NALM6 (cell line): ENCODE measurements around the genes ANXA10 and DDX60.

GRCh38 chr4:163114261-163114593 lies 52.5 kb downstream of the NAF1 start:
- PRO-cap, result no peak

- PRO-cap, result unidirectional peak, plus-strand start at chr4:163494254
These were observed 536 bp upstream of the TMA16 start for GRCh38 chr4:163493966-163494342.

- PRO-cap, result no peak
These were observed 116.6 kb downstream of the TMA16 start for GRCh38 chr4:163611121-163611530.

- PRO-cap, result no peak
These were observed 25.7 kb downstream of the TRIM75 start for GRCh38 chr4:165079336-165079787.

DNA sequence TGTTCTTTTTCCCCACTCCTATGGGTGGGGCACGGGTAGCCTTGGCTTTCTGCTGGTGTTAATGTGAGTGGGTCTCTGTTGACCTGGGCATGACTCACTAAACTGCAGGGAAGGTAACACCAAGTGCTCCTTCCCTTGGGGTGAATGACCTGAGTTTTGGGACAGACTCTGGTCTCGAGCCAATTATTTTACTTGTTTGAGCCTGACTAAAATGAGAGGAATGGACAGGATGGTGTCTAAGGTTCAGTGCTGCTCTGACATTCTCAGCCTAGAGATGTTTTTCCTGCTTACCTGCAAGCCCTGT lies 14.6 kb downstream of the KLHL2 start:
- PRO-cap, result no peak

GRCh38 chr4:165222325-165223501 lies 15.4 kb downstream of the KLHL2 start:
- PRO-cap, result no peak

DNA sequence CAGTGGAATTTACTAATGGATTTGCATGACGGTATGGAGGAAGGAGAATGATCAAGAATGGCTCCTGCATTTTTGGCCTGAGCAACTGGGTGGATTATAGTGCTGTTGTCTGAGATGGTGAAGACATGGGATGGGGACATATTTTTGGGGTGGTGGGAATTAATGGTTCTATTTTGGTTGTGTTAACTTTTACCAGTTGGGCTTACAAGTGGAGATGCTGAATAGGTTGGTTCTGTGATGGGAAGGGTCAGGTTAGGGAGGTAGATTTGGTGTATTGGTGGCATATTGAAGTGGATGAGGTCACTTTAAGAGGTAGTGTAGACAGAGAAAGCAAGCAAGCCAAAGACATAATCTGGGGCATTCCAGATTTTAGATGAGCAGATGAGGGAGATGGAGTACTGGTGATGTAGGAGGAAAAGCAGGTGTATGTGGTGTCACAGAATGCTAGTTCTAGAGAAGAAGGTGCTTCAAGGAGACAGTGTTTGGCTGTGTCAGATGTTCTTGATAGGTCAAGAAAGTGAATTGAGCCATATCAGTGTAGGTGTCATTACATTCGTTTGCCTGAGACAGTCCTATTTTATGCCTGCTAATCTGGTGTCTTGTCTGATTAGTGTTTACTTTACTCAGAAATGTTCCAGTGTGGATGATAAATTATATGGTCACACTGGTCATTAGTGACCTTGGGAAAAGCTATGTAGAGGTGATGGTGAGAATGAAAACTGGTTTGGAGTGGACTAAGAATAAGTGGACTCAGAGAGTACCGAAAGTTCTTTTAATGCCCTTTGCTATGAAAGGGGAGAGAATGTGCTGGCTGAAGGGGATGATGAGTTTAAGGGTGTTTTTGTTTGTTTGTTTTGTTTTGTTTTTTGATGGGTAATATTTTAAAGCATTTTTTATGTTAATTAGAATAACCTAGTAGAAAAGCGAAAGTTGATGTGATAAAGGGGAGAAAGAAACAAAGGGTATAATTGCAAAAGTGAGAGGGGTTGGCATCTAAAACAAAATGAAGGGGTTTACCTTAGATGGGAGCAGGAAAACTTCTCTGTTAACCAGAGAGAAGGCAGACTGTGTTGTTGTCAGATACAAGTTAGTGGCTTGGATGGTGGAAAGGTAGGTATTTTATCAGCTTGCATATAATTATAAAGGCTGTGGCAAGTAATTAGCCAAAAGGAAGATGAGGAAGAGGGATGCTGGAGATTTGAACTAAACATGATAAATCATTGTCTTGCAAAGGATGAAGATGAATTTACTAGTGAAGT lies 32.5 kb downstream of the GK3 start:
- PRO-cap, result no peak

- PRO-cap, result unidirectional peak, plus-strand start at chr4:165326947
These were observed 896 bp upstream of the MSMO1 start for GRCh38 chr4:165326462-165327084.

DNA sequence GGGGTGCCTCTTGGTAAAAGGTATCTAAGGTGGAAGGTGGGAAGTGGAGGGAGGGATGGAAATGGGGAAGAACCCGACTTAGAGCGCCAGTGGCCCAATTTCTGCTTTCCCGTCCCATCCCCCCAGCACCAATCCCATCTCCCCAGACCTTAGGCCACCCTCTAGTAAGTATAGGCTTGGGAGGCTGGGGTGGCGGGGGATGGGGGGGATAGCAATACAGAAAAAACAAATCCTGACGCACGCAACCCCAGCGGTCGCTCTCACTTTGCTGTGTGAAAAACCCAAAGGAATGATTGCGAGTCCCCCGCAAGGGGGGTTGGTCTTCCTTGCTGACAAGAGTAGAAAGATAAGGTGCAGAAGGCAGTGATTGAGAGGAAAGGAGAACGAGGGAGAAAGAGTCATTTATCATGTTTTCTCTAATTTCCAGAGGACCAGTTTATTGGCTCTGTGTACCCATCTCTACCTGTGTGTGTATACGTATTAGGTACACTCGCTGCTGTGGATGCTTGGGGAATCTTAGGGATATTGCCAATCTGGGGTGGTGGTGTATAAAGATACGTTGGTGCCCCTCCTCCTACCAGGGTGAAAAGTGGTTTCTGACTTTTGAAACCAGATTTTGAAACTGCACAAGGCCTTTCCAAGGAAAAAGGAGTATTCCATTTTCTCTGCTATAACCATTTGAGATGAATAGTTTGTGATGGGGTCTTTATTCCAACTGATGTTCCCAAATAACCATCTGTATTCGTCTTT lies 995 bp downstream of the CPE start:
- PRO-cap, result no peak

DNA sequence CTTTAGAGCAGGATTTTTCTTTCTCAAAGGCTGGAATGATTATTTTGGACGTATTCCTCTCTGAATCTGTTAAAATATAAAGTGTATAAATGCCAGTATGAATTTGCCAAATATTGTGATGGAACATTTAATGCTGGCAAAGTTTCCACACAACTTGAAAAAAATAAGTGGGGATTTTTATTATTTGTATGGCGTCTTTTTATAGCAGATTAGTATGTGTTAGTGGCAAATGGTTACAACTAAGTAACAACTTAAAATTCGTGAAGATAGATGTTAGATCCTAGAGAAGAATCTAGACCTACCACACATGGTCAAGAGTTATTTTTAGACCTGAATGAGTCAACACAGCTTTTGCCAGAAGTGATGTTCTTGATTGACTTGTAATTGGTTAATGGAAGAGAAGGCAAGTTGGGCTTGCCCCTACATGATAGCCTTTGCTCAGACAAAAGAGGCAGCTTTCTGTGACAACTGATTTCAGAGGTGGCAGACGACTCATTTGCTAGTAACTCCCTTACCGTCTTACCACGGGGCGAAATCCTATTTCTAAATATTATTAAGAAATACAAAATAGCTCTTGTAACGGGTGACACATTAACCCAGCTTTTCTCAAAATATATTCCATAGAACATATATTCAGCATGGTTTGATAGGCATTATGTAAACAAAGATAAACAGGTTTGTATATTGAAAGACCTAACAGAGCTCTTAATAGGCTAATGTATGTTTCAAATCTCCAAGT lies 4.9 kb downstream of the CPE start:
- PRO-cap, result no peak

DNA sequence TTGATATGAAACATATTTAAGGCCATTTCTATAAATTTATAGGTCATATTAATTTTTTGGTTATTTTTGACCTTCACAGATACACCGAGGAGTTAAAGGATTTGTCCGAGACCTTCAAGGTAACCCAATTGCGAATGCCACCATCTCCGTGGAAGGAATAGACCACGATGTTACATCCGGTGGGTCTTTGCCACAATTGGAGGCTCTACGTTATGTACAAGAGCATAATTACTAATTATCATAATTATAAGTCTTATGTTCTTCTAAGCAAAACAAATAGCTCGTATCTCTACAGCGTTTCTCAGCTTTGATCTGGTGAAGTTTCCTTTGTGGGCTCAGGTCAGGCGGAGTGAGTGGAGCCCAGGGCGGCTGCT lies 114.3 kb downstream of the CPE start:
- PRO-cap, result no peak

DNA sequence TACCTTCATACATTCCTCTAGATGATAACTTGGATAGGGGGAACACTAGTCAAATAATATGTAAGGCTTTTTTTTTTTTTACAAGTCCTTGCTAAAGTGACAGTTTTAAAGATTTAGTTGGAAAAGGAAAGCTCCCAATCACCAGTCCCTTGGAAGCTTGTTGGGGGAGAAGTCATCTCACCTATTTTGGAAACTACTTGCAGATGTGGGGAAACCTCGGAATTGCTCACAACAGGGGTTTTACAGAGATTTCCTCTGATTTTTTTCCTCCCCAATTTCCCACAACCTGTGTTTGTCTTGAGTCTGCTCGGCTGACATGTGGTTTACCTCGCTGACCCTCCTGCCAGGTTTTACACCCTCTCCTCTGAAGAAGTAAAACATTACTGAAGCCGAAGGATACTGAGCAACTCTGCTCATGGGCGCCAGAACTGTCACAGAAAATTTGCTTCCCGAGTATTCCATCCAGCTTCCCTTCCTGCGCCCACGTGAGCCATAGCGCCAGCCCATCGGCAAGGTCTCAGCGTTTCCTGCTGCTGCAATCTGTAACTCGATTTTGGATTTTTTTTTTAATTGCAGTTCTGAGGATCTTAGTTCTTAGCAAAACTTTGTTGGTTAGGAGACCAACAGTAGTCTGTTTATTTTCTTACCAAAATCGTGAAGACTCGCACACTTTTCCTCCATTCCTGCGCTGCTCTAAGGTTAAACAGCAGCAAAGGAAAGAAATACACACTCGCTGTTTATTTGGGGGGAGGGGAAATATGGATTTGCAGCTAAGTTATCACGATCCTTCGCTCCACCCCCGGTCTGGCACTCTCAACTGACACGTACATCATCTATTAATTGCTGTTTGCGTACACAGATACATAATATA lies 661 bp upstream of the TLL1 start:
- PRO-cap, result no peak

DNA sequence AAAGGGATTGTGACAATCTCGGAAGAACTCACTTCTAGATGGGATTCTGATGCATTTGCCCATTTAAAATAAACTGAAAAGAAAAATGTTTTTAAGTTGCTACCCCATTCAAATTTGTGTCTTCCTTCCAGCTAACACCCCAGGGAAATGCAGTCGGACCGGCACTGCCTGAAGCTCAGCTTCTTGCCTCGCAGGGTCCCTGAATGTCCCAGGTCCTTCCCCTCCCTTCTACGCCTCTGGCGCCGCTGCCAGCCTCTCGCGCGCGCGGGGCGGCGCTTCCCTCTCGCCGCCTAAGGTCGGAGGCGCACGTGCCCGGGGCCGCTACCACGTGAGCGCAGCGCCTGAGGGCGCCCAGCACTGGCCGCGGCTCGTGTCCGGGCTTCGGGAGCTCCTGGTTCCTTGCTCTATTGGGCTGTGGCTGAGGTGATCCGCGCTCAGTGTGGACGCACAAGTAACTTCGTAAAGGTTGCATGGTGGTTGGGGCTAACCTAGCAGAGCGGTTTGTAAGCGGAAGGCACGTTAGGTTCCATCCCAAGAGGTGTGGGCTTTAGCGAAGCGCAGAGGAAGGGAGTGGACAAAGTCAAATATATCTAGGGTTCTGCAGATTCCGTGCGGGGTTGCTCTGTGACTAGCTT lies 1.7 kb downstream of the TLL1 start:
- PRO-cap, result no peak

DNA sequence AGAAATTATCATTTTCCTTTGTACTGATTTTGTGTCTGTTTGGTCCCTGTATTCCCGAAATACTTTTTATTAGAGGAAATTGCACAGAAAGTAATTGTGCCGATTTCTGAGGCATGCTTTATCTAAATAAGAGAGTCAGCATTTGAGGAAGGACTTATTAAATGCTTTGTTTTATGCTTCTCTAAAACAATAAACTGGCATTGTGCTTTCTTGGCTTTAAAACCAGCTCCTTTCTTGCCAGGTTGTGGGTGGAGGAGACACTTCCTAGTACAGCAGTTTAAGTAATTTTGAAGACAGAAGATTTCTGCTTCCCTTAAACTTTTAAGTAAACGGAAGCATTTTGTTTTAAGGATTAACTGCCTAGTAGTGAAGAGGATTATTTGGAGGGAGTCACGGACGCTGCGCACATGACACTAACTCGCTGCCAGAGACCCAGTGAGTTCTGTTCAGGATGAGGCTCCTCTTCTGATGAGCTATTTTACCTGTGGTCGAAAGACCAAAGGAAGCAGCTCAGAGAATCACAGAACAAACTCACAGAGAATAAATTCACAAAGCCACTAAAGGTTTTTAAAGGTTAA lies 169.5 kb downstream of the TLL1 start:
- PRO-cap, result no peak

GRCh38 chr4:166045346-166045660 lies 172.3 kb downstream of the TLL1 start:
- PRO-cap, result no peak

DNA sequence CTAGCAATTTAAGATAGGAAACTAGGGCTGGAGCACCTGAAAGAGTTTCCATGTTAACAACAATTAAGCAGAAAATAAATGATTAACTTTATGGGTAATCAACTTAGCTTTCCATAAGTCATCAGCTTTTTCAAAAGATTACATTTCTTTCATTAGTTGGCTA lies 211 bp upstream of the ANXA10 start:
- PRO-cap, result no peak

DNA sequence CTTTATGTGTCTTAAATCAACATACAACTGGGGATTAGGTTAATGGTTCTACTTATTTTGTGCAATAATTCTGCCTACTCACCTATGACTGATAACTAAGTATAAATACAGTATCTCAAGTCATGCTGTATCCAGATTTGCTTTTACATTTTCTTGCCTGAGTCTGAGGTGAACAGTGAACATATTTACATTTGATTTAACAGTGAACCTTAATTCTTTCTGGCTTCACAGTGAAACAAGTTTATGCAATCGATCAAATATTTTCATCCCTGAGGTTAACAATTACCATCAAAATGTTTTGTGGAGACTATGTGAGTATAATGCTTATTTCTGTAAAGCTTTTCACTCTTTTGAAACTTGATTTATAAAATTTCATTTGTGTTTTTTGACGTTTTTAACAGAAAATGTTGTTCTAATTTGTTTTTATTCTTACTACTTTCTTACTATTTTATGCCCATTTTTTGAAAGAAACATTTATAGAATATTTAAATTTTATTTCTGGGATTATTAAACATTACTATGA lies at the start of gene ANXA10:
Gene ANXA10 (plus strand): TSS at position 130 of the 523 bp plus-strand sequence.
- PRO-cap, result no peak

DNA sequence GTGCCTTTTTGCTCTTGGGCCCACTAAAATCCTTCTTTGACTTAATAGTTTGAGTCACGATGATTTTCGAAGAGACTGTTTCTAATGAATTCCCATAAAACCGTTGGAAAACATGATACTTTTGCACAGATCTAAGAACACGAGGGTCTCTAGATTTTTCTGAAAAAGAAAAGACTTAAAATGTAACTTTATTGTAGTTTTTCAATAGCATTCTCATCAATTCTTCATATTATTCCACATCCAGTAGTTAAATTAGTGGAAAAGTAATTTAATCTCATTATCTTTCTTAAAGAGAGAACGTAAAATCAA lies 35.1 kb downstream of the DDX60 start:
- PRO-cap, result no peak

- PRO-cap, result bidirectional peak, plus-strand start at chr4:168318438, minus-strand start at chr4:168318356; bidirectional peak, plus-strand start at chr4:168318901, minus-strand start at chr4:168318781
These were observed at the start of gene DDX60 for GRCh38 chr4:168317759-168319127. DDX60 (minus strand) TSS chr4:168318752.

DNA sequence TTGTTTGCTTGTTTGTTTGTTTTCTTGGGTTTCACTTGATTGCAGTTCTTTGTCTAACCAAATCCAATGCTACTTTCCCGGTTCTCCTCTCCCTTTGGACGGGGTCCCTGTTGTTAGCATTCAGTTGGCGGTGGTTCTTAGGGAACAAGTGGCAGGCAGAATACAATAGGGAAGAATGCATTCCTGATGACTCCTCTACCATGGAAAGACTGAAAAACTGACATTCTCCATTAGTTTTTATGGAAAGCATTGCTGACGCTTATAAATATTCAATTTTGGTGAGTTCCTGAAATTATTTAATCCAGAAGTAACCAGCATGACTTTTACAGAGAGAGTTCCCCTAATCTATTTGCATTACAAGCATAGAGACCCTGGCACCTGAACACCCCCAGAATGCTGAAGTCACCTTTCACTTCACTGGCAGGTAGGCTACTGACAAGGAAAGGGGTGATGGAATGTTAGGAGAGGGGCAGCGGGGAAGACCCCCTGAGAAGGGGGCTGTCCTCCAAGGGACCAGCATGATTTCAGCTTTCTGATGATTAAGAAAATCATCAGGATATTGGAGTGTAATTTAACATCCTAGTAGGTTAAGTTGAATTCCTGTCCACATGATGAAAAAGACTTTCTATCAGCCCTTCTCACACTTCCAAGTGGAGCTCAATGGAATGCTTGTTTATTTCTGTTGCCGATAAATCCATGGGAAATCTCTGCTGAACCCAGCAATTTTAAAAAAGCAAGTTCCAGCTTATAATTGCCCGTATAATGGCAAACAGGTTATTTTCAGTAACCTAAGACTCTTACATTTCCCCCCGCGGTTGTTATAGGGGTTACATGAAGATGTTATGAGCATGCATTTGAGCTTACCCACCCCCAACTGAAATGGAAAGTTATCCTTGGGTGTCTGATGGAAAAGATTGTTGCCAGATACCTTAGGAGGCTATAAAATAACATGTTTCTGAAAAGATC lies 135.9 kb downstream of the PALLD start:
- PRO-cap, result no peak